ENCODE measurements around a stretch of chr7.

GRCh38 chr7:157151490-157152419 is 13.0 kb downstream of the UBE3C start:
- RRBS, result no CpG with 5 or more reads among the region's 9 CpGs

DNA sequence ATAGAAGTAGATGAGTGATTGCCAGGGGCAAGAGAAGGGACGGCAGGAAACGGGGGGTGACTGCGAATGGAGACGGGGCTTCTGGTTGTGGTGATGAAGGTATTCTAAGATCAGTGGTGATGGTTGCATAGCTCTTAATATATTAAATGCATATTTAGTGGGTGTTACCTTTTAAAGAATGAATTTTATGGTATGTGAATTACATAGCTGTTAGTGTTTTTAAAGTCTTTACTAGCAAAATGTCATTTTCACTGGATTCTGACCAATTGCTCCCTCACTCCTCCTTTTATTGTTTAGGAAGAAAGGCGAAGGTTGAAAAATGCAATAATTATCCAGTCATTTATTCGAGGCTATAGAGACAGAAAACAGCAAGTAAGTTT is 30.0 kb downstream of the UBE3C start:
- RRBS, result no CpG with 5 or more reads among the region's 6 CpGs

DNA sequence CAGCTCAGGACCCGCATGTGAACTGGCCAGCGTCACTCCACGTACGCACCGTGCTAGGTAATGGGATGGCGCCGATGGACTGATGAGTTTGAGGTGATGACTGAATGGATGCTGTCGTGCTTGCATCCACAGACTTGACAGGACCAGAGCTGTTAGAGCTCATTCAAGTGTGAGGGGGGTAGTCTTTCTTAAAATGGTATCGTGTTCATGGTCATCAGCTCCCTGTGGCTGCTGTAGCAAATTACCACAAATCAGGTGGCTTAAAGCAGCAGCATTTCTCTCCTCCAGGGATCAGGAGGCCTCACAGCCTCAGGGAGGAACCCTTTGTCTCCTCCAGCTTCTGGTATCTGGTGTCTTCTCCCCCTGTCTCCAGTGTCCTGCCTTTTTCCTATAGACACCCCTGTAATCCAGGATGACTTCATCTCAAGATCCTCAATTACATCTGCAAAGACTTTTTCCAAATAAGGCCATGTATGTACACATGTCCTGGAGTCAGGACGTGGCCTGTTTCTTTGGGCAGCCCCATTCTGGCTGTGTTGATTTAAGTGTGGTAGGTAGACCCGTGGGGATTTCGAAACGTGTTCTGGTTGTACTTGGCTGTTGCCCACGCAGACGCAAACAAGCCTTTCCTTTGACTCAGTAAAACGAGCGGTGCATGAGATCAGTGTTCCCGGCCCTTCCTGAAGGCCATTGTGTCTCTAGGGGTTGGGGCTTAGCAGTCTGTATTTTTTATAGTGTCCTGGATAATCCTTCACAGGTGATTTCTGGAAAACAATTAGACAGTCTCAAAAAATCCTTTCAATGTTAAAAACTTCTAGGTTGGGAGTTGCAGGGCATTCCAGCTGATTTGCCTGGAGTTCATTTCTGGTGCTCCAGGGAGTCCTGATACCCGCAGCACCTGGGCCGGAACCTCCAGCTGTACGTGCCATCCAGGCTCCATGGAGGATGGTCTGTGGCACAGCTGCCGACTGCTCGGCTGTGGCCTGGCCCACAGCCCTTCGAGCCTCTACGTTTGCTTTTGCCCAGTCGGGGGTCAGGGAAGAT is 64.9 kb upstream of the DNAJB6 start:
- RRBS, result no CpG with 5 or more reads among the region's 26 CpGs

- RRBS, result 93% methylated on average over 5 of the region's 25 CpGs
Measured at GRCh38 chr7:157281178-157282014, 55.4 kb upstream of the DNAJB6 start.

DNA sequence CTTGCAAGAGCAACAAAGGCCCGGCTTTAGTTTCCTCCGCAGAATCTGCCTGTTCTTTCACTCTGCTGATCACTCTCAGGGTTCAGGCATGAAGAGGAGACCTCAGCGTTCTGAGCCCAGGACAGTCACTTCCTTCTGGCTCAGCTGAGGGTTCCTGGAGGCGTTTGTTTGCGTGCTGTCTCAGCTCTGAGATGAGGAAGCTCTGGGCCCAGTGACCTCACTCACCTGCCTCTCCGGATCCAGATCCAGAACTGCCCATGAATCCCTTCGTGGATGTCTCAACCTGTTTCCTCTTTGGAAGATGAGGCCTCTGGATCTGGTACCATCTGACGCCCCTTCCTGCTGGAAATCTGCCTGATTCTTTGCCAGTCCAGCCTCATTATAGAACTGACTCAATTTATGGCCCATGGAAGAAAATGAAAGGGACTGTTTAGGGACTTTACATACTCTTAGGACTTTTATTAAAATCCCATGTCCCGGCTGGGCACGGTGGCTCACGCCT is 18.4 kb upstream of the DNAJB6 start:
- RRBS, result 81% methylated on average over 2 of the region's 11 CpGs

DNA sequence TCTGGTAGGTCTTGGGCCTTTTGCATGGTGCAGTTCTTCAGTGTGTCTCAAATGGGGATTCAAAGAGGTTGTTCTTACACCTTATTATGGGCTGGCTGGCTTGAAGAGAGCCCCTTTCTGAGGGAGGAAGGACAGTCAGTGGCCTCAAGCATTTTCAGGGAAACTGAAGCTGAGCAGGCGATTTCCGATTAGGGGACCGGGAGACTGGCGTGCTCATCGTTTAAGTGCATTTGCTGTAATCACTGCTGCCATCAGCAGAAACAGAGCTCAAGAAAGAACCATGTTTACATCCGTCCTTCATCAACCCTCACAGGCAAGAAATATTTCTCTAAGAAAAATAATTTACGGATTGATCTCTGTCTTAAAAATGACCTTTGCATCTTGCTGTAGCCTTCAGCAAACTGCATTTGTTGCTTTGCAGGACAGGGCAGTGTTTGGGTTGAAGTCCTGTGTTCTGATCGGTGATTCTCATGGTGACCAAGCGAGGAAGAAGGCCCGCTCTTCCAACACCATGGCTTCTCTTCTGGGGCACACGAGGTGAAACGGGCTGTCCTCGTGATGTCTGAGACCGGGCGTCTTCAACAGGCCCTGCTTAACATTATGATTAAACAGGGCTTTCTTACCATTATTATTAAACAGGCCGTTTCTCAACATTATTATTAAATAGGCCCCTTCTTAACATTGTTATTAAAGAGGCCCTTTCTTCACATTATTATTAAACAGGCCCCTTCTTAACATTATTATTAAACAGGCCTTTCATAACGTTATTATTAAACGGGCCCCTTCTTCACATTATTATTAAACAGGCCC is 32.3 kb downstream of the DNAJB6 start:
- RRBS, result no CpG with 5 or more reads among the region's 18 CpGs

DNA sequence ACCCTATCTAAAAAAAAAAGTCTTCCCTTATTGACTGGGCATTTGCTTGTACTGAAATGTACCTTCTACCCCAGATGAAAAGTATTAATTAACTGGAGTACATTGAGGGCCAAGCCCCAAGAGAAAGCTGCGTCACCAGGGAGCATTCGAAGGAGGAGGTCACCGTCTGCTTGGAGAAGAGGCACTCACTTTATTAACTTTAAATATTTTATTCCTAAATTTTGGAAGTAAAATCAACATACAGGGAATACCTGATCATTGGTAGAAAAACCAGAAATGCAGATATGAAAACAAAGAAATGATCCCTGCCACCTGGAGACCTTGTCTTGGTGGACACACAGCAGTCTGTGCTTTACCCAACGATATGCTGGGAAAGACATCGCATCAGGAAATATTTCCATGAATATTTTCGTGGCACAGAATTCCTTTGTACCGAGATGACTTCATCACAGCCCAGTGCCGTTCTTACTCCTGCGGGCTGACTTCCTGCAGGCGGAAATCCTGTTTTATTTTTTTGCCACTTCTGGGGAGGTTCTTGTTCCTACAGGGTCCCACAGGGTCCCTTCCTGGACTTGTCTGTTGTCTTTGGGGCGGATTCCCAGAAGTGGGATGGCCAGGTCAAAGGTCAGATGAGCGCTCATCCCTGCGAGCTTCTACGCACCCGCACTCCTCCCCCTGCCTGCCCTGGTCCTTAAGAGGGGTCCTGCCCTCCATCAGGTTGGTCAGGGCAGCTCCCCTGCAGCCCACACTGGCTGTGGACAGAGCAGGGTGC is 86.4 kb downstream of the DNAJB6 start:
- RRBS, result no CpG with 5 or more reads among the region's 15 CpGs

- RRBS, result 3% methylated on average over 8 of the region's 18 CpGs
Measured at GRCh38 chr7:157432508-157432967, 95.7 kb downstream of the DNAJB6 start.

DNA sequence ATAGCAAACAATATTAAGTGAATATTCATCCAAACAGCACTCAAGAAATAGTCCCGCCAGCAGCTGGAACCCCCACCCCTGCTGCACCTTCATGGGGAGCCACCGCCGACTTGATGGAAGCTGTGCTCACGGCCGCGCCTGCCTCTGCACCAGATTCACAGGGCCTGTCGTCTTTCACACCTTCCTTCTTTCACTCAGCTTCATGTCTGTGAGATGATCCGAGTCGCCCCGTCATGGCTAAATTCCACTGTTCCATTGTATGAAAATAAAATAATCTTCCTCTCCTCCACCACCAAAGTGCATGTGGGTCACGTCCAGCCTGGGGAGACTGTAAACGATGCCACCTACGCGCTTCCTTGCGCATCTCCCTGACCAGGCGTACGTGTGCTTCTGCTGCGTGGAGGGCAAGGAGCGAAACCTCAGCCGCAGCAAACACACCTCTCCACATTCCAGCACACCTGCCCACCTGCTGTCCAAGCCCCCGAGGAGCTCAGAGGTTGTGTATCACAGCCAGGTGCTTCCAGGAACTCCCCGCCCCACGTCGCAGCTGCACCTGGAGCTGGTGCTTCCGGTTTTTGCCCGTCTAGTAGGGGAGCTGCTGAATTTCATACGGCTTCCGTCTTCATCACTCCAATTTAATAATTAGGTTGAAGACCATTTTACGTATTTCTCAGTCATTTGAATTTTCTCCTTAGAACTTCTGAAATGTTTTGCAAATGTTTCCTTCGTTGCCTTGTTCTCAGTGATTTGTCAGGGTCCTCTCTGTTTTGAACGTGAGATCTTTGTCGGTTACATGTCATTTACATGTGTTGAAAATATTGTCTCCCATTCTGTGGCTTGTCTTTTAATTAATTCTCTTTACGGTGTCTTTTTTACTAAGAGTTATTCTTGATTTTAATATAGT is 136.9 kb downstream of the PTPRN2 start:
- RRBS, result no CpG with 5 or more reads among the region's 33 CpGs

DNA sequence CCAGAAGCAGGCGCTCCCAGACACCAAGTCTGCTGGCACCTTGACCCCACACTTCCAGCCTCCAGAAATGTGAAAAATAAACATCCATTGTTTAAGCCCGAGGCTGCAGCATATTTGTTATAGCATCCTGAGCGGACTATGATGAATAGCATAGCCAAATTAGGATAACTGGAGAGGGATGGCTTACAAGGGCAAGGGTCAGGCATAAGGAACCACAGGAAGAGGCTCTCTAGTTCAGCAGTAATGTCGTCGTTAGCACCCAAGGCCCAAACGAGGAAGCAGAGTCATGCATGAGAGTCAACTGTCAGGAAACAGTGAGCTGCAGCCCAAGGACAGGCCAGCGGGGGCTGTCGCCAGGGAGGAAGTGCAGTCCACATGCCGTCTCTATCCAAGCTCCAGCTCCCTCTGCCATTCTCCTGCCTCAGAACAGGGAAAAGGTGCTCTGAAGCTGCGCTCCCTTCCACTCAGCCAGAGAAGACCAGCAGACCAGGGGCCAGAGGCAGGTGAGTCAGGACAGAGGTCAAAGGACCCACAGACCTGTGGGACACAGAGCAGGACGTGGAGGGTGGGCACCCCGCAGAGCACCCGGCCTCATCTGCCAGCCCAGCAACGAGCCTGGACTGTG is 50.4 kb downstream of the PTPRN2 start:
- RRBS, result no CpG with 5 or more reads among the region's 14 CpGs

GRCh38 chr7:158782746-158783468 is 46.4 kb downstream of the ESYT2 start:
- RRBS, result no CpG with 5 or more reads among the region's 20 CpGs

DNA sequence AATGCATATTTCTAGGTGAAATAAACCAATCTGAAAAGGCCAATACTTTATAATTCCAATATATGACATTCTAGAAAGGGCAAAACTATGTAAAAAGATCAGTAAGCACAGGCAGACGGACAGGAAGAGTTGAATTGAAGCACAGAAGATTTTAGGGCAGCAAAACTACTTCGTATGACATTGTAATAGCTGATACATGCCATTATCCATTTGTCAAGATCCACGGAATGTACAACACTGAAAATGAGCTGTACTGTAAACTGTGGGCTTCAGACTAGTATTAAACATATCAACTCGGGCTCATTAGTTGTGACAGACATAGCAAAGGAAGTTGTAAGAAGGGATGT is 16.2 kb downstream of the ESYT2 start:
- RRBS, result no CpG with 5 or more reads among the region's 4 CpGs

DNA sequence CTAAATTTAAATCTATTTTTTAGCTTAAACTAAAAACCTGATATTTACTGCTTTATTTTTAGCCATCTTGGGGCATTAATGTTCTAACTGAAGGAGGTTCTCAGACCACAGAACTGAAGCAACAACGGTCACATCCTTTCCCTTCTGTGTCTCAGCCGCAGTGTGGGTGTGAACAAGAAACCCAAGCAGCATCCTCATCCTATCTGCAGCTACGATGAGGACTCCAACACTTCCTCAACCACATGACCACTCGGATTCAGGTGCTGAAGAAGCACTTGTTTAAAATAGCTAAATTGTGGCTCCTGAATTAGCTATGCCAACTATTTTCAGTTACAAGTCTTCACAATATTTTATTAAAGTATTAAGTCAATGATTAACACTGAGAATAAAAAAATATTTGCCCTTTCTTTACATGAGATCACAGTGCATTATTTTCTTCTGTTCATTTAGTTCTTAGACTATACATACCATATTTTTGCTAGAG is 5.2 kb downstream of the ESYT2 start:
- RRBS, result no CpG with 5 or more reads among the region's 4 CpGs

- RRBS, result no CpG with 5 or more reads among the region's 13 CpGs
Measured at GRCh38 chr7:158979520-158980038, 123.2 kb downstream of the DYNC2I1 start.

DNA sequence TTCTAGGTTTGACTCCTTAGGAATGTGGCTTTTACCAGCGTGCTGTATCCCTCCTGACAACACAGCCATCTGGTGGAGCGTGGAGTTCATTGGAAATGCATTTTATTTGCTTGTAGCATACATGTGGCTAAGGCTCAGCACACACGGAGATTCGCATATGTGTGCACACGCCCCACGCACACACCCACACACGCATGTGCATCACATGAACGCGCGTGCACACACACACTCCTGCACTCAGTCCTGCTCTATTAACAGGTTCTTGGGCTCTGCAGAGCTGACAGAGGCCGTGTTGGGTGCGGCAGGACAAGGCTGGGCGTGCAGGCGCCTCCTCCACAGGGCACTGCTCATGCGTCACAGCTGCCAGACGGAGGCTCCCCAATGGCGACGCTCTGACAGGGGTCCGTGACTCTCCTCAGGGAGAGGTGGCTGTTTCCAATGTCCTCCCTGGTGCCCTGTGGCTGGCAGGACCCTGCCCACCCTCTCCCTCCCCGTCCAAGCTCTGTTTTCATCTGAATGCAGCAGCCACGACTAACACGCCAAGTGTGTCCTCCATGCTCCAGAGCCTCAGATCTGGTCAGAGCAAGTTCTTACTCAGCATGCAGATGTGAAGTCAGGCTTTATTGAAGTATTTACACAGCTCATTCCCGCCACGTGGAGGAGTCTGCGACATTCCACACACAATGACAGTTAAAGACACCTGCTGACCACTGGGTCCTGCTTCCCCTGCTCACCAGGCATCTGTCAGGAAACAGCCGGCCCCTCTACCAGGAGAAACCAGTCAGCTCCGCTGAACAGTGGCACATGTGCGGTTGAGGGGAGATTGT is 116.9 kb downstream of the VIPR2 start:
- RRBS, result no CpG with 5 or more reads among the region's 28 CpGs

GRCh38 chr7:159095845-159096208 is 48.8 kb downstream of the VIPR2 start:
- RRBS, result 94% methylated on average over 1 of the region's 5 CpGs

DNA sequence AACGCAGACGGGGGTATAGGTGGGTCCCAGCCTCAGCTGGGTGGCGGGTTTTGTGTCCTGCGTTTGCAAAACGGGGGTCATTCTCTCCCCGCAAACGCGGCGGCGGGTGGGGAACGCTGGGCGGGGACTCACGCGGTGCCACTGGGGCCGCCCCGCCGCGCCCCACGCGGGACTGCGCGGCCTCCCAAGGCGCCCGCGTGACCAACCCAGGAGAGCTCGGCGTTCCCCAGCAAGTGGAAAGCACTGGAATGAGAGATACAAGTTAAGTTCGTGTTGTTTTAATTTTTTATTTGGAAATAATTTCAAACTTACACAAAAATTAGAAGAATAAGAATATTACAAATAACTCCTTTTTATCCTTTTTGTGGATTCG is 898 bp upstream of the VIPR2 start:
- RRBS, result no CpG with 5 or more reads among the region's 29 CpGs